LHCN-M2 (cell line): ENCODE data around the genes ATP7B, PCDH8, PCDH20 and ENSG00000237378.

DNA sequence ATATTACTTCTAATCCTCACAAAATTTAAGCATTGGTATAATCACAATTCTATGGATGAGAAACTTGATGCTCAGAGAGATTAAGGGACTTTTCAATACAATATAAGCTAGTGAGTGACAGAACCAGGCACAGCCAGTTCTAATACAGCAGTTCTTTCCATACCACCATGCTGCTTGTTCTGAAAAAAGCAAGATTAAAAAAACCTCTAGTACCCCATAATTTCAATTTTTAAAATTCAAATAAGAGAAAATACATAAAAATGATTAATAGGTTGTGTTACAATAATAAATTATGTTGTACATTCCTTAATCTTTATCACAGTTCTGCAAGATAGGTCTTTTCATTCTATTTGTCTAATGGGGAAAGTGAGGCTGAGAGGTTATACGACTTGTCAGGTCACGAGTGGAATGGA is 11.8 kb downstream of the INTS6 start:
- RAMPAGE, long total RNA: no peak

GRCh38 chr13:51451415-51451865 is 1.4 kb downstream of the INTS6 start:
- RAMPAGE, long total RNA: no peak

GRCh38 chr13:51460173-51461053 is 7.6 kb upstream of the INTS6 start:
- RAMPAGE, long total RNA: no peak

DNA sequence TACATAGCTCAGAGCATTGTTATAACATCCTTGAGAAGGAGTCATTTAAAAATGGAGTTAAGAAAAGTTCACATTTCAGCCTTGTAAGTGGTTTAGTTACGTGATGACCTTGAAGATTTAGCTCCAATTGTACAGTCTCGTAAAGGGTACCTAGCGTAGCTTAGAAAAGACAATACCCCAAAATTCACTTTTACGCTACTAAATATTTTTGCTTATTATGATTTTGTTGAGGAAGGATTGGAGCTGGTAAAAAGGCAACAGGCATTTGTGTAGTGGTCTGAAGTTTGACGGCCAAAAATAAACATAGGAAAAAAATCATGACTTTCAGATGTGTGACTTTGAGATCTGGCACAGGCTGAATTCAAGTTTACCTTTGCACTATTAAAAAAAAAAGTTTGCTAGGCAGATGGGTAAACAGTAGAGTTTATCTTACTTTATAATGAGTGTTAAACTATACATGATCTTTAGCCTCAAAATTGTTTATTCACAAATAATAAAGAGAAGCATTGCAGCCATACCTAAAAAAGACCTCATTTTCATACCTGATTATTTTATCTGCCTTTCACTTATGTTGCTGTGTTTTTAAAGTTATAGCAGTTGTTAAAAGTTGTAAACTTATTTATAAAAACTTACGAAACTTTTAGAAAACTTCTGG is 24.3 kb upstream of the INTS6 start:
- RAMPAGE, long total RNA: no peak

DNA sequence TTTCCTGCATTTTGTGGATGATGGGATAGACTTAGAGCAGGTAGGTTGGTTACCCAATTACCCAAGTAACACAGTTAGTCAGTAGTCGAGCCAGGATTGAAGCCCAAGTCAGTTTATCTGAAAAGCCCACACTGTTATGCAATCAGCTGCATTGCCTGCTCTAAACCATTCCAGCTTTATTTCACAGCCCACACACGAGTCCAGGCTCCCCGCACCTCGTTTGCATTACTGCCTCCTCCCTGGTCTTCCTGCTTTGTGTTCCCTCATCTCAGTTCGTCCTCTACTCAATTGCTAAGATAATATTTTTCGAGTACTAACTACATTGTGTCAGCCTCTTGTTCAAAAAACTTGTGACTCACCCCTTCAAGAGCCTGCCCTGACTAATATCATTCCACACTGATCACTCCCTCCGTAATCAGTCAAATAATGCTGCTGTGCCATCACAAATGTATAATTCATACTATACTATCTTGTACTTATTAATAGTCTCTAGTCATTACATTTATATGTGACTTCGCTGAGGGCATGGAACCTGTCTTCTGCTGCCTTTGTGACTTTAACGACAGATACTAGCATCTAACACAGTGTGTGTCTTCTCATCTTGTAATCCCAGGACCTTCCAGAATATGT is 26.3 kb upstream of the WDFY2 start:
- RAMPAGE, long total RNA: no peak

GRCh38 chr13:51752656-51753360 is 51.2 kb downstream of the DHRS12 start:
- RAMPAGE, long total RNA: no peak

DNA sequence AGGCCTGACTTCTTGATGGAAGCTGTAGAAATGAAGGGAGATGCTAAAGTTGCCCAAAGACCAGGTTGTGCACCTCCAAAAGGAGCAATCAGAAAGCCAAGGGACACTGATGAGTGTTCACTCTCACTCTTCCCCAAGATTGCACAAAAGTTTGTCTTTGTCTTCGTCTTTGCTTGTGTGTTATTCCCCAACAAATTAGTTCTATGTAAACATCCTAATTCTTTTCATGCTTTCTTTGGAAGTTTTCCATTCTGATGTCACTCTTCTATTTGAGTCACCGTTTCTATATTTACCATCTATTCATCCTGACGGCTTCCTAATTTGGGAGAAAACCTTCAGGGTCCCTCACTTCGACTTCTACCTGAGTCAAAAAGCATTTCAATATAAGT is 3.7 kb upstream of the TMEM272 start:
- RAMPAGE, long total RNA: no peak

- RAMPAGE, long total RNA: no peak
Measured at GRCh38 chr13:51942102-51942653, 69.1 kb downstream of the ATP7B start.

- RAMPAGE, long total RNA: no peak
Measured at GRCh38 chr13:52010940-52012283, at the start of gene ATP7B. Gene ATP7B (minus strand): TSS chr13:52011450.

DNA sequence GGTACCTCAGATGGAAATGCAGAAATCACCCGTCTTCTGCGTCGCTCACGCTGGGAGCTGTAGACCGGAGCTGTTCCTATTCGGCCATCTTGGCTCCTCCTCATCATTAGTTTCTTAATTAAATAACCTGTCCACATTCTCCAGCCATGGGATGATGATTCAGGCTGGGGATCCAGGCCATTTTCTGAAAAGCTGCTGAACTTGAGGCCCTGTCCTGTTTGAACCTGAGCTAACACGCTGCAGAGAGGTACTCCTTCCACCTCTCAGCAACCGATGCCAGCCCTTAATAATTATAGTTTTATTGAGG is 116.1 kb upstream of the NEK3 start:
- RAMPAGE, long total RNA: no peak

GRCh38 chr13:52623714-52624066 is 18.5 kb upstream of the HNRNPA1L2 start:
- RAMPAGE, long total RNA: no peak

DNA sequence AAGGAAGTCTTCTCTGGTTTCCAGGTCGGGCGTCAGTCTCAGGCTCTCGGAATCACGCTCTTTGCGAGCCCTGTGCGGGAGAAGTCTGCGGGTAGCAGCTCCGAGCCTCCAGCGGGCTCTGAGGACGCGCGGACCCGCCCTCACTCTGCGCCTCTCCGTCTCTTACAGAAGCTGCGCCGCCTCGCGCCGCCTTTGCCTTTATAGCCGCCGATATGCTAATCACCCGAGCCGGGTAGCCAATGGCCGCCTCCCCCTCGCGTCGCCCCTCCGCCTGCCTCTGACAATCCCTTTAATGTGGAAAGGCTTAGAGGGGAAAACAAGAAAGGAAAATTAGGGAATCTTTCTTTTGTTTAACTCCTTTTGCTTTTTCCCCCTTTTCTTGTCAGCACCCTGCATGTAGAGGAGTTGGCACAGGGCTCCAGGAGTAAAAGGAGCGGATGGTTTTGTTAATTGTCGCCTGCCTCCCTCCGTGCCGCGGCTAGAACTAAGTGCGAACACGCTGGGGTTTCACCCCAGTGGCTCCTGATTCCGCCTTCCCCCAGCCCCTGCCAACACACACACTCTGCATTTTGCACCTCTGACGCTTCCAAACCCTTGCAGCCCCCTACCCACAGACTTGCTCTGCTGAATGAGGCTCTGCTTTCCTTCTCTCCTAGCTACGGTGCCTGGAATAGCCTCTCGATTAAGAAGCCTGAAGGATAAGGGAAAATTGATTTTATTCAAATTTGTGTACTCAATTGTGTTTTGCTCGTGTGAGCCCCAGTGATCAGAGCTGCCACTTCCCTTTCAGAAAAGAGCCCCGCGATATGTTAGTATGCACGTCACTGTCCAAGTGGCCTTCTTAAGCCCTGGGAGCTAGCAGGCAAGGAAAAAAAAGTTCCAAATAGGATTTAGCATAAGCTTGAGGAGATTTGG is at the start of gene PCDH8:
Gene PCDH8 (minus strand): TSS at position 173 of the 915 bp plus-strand sequence.
- RAMPAGE, long total RNA: no peak

- RAMPAGE, long total RNA: no peak
Measured at GRCh38 chr13:56735283-56735874, 405.3 kb upstream of the PRR20A start.

- RAMPAGE, long total RNA: no peak
Measured at GRCh38 chr13:56735875-56736495, 404.7 kb upstream of the PRR20A start.

- RAMPAGE, long total RNA: no peak
Measured at GRCh38 chr13:57634197-57635201, 3.0 kb downstream of the PCDH17 start.

DNA sequence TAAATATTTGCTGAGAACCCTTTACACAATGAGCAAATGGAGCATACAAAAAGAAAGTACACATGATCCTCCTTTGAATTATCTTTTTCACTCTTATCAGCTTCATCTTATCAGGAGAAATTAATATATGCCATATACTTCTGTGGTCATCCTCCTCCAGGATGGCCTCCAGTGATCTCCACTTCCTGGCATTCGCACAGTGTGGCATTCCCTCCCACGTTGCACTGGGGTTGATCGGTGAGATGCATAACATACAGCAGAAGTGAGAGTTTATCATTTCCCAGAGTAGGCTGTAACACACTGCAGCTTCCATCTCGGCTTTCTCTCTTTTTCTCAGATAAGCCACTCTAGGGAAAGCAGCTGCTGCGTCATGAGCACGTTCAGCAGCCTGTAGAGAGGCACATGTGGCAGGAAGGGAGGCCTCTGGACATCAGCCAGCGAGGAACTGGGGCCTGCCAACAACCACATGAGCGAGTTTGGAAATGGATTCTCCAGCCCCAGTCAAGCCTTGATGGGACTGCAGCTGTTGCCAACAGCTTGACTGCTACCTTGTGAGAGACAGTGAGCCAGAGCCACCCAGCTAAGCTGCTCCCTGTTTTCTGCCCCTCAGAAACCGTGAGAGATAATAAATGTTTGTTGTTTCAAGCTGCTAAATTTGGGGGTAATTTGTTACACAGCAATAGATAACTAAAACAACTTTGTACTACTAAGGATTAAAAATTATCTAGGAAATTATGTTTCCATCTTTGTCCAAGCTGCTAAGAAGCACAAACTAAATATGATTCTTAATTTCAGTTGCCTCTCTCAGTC is 807.0 kb downstream of the DIAPH3 start:
- RAMPAGE, long total RNA: no peak

DNA sequence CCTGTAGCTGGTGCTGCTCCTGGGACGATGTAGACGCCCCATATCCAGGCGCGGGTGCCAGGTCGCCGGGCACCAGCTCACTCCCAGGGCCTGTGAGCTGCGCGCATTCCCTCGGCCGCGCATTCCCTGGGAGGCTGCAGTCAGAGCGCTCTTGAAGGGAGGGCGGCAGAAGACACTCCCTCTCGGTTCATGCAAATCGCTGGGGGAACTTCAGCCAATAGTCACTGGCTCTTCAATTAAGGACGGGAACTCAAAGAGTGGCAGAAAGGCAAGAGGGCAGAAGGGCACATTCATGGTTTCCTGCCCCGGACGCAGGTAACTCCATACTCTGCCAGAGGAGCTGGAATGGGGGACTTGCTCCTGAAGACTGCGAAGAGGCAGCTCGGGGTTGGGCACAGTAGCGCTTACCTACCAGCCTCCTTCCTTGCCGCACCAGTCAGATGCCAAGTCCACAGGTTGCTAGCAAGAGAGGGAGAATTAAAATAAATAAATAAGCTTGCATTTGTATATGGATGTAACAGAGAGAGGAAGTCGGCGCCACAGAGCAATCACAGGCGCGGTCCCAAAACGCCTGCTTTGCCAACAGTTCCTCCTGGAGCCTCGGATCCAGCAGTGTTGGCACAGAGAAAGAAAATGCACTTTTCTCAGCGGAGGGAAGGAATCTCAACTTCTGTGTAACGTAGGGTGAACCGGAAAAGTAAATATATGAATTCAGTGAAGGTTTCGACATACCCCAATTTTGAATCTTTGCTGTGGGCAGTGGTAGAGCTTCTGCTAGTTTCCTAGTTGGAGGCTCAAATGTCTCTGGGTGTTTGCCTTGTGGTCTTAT is at the start of gene PCDH20:
Gene PCDH20 (minus strand): TSS at position 814 of the 829 bp plus-strand sequence.
- RAMPAGE, long total RNA: no peak

- RAMPAGE, long total RNA: no peak
Measured at GRCh38 chr13:63746434-63746862, at the start of gene ENSG00000237378. Gene ENSG00000237378 (plus strand): TSS chr13:63746741.

DNA sequence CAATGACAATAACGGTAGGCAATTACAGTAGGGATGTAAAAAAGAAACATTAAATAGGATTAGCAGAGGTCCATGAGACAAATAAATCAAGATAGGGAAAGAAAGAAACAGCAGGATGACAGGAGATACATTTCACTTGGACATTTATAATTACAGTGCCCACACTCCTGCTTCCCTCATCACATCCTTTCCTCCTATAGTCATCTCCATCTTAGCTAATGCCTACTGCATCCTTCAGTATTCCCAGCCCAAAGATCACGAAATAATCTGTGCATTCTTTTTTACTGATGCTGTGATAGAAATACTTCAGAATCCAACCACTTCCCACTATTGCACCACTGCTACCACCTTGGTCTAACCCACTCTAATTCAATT is 1399.3 kb downstream of the PCDH9 start:
- RAMPAGE, long total RNA: no peak

DNA sequence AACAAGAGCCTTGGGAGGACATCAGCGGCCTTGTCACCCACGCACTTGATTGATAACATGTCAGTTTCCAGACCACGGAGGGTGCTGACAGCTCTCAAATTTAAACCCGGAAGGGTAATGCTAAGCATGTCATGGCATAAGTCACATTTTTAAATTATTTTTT is 235.3 kb downstream of the PCDH9 start:
- RAMPAGE, long total RNA: no peak